SK-N-MC (cell line): ENCODE measurements around the gene KRBA2.

DNA sequence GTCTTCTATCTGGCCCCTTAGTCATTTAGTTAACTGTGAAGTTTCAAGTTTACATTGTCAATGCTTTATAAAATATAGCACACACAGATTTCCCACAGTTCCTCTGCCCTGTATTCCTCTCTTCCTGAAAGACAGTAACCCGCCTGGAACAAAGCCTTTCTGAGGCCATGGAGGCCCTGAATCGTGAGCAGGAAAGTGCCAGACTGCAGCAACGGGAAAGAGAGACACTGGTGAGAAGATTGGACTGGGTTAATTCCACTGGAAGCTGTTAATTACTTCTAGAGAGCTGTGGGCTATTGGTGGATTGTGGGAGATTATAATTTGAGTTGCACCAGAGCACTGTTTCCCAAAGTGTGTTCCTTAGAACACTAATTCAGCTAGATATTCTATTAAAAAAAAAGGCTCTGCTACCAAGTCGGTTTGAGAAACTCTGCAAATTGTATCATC, 5.0 kb downstream of the CNTROB start:
- RRBS = no CpG with 5 or more reads among the region's 4 CpGs

GRCh38 chr17:8021314-8021927, 17.4 kb upstream of the ALOX15B start:
- RRBS = no CpG with 5 or more reads among the region's 10 CpGs

GRCh38 chr17:8090857-8091803, 3.6 kb upstream of the ALOX12B start:
- RRBS = no CpG with 5 or more reads among the region's 14 CpGs

GRCh38 chr17:8127177-8127623, 3.3 kb upstream of the HES7 start:
- RRBS = no CpG with 5 or more reads among the region's 11 CpGs

DNA sequence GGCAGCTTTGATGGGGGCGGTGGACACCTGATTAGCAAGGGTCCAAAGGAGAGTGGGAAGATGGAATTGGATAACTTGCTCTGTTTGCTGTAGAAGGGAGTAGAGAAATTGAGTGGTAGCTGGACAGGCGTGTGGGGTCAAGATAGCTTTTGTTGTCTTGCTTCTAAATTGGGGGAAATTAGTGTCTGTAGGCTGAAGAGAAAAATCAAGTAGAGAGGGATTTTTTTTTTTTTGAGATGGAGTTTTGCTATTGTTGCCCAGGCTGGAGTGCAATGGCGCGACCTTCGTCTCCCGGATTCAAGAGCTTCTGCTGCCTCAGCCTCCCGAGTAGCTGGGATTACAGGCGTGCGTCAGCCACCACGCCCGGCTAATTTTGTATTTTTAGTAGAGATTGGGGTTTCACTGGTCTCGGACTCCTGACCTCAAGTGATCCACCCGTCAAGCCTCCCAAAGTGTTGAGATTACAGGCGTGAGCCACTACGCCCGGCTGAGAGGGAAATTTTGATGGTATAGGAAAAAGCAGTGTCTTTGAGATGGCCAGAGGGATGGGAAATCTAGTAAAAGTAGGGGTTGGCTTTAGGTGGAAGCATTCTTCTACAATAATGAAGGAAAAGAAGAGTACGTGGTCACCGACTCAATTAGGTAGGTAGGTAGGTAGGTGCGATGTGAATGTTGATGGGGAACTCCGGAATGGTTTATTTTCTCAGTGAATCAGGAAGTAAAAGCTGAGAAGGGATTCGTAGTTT, 14.1 kb upstream of the HES7 start:
- RRBS = no CpG with 5 or more reads among the region's 21 CpGs

DNA sequence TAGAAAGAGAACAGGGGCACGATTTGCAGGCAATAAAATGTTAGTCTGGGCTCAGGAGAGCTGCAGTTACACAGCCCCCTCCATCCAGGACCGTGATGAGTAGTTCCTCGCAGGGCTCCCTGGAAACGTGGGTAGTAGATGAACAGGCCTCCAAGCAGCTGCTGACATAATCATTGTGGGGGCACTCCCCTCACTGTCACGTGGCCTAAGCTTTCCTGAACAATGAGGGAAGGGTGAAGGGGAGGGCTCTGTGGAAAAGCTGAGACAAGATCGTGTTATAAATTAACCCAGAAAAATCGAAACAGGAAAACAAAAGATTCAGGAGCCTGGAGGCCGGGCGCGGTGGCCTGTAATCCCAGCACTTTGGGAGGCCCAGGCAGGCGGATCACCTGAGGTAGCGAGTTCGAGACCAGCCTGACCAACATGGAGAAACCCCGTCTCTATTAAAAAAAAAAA, 1.4 kb upstream of the PER1 start:
- RRBS = no CpG with 5 or more reads among the region's 14 CpGs

DNA sequence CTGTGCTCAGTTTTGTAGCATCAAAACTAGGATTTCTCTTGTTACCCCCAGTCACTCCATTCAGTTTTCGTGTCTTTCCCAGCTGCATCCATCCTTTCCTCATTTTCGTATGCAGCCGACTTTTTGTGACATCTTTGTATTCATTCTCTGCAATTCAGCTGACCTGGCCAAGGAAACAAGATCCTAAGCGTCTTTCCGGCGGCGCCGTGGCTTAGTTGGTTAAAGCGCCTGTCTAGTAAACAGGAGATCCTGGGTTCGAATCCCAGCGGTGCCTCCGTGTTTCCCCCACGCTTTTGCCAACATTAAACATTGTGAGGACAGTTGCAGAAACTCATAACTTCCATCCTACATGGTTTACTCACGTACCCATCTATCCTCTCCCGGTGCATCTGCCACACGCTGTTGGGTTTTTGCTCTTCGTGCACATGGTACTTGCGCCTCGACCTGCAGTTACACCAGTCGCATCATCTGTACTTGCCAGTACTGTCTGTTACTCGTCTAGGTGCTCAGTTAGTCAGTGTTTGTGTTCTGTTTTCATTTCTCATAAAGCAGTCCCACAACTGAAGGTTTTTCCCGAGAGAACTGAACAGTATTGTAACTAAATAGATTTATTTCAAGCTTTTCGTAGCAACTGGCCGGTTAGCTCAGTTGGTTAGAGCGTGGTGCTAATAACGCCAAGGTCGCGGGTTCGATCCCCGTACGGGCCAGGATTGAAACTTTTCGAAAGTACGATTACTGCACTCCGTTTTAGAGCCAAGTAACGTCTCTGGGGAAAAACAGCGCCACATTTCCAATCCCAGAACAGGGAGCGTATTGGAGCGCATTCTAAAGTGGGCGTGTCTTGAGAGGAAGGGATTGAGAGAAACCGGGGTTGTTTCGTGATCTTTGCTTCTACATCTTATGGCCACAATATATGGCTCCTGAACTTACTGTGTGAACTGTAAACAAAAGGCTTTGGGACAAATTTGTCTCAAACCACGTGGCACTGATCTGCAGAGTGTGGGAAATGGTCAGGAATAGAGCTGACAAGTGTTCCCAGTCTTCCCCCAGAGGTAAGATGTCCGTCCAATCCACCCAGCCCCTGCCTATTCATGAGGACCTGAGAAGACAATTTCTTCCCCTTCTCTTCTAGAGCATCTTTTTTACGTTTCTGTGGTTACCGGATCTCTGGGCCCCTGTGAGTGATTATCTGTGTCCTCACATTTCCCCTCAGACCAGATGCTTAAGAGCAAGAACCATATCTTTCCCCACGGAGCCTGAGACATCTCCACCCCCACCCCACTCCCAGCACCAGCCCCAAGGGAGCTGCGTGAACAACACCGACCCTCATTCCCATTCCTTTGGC, 2.5 kb downstream of the BORCS6 start:
- RRBS = no CpG with 5 or more reads among the region's 48 CpGs

DNA sequence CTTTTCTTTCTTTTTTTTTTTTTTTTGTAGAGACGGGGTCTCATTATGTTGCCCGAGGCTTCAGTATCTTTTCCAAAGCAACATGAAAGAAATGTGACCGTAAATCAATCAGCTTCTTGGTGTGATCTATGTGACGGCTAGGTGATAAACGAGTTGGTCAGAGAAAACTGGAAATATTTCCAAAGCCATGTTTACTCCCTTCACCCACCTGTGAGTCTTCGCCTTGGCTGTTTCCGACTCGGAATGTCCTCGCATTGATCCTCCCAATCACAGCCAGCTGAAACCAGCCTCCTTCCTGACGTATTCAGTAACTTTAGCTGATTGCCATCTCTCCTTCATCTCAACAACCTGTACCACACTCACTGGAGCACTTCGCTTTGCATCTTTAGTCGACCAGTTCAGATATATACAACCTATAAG, 802 bp downstream of the KRBA2 start:
- RRBS = no CpG with 5 or more reads among the region's 12 CpGs

GRCh38 chr17:8376112-8377118, at the start of gene KRBA2:
TSS of gene KRBA2 (minus strand) at chr17:8376704.
- RRBS = no CpG with 5 or more reads among the region's 50 CpGs

GRCh38 chr17:8377242-8377976, 905 bp upstream of the KRBA2 start:
- RRBS = no CpG with 5 or more reads among the region's 4 CpGs

DNA sequence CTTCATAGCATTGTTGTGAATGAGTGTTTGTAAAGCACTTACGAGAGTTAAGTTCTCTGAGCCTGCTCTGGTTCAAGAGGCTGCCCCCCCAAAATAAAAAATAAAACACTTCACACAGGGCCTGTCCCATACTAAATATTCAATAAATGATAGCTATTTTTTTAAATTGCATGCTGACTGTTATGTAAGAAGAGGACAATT, 15.6 kb upstream of the NDEL1 start:
- RRBS = no CpG with 5 or more reads among the region's 1 CpG

- RRBS = no CpG with 5 or more reads among the region's 9 CpGs
These were observed 4.6 kb upstream of the NDEL1 start for GRCh38 chr17:8430899-8431608.

GRCh38 chr17:8446714-8447039, 11.0 kb downstream of the NDEL1 start:
- RRBS = no CpG with 5 or more reads among the region's 6 CpGs

GRCh38 chr17:8463468-8463875, 27.8 kb downstream of the NDEL1 start:
- RRBS = no CpG with 5 or more reads among the region's 10 CpGs

- RRBS = no CpG with 5 or more reads among the region's 21 CpGs
These were observed 20.6 kb upstream of the PIK3R6 start for GRCh38 chr17:8888046-8888452.

- RRBS = no CpG with 5 or more reads among the region's 12 CpGs
These were observed 27.0 kb upstream of the PIK3R6 start for GRCh38 chr17:8894407-8894858.

GRCh38 chr17:8934881-8935766, 30.4 kb downstream of the PIK3R5 start:
- RRBS = no CpG with 5 or more reads among the region's 12 CpGs

DNA sequence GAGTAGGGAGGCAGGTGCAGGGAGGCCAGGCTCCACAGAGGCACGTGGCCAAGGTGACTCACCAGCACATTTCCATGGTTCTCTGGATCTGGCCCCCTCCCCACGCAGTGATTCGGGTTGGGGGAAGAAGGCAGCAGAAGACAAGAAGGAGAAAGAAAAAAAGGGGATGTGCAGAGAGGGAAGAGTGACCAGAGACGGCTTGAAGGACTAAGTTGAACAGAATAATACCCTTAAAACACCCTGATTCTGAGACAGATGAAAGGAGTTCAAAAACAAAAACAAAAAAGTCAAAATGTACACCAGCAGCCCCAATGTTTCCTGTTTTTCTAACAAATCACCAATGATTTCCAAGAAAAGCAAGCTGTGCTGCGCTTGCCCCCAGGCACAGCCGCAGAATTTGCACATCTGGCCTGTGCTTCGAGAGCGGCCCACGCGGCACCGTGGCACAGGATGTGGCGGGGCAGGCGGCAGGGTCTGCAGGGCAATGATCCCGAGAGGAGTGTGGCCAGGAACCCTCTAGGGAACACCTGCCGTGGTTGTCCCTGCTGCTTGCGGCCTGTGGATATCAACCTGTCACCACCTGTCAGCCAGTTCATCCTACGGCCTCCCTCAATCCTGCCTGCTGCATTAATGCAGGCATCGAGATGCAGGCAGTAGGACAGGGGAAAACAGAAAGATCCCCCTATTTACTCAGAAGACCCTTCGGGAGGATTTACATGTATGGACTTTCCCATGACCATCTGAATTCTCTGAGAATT, 24.1 kb downstream of the PIK3R5 start:
- RRBS = no CpG with 5 or more reads among the region's 19 CpGs

DNA sequence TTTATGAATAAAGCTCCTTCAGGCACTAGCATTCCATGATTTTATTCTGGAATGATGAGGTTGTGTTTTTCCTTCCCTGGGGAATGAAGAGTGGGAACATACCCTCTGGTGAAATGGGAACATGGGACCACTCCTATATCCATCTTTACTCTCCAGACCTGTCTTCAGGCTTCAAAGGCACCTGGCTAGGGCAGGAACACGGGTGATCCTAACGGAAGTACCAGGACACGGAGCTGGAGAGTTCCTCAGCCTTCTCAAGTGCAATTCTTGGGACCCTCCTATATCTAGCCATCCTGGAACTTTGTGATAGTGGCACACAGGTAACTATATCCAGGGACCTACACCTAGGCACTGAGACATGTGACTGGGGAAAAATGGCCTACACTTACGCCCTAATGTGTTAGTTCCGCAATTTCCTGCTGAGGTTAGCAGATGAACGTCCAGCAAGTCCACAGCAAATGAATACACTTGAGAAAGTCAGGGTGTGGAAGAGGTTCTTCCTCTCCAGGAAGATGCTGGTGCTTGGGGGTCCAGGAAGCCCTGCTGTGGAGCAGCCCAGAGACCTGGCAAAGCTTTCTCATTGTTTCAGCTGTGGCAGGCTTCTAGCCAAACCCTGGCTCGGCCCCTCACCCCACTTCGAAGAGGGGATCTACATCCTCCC, 20.9 kb downstream of the PIK3R5 start:
- RRBS = no CpG with 5 or more reads among the region's 8 CpGs

DNA sequence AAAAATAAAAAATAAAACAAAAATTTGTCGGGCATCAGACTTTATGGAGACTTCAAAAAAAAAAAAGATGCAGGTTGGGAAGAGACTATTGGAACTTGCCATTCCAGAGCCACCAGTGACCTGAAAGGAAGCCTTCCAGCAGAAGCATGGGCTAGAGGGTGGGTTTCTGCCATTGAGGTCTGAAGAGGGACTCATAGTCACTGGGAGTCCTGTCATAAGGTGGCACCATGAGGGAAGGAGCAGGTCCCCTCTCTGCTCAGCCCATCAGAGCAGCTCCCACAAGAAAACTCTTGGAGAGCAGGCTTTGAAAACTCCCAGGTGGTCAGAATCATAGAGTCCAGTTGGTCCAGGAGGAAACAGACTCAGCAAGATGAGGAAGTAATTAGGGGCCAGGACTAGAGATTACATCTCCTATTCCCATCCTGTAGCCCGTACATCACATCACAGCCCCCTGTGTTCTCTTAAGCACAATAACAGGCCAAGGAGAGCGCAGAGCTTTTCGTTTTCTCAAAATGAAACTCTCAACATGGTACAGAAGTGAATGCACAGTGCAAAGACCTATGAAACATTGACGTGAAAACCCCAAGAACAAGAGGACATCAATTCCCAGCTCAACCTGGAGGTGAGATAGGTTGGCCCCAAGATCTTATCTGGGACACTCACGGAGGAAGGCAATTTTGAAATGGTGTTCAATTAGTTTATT, 9.2 kb downstream of the PIK3R5 start:
- RRBS = no CpG with 5 or more reads among the region's 6 CpGs